ENCODE measurements around the gene HNMT.

GRCh38 chr2:135984634-135984944 is 837 bp downstream of the DARS1 start:
- PRO-cap, 2 experiments = no peak in any of the 2 experiments

DNA sequence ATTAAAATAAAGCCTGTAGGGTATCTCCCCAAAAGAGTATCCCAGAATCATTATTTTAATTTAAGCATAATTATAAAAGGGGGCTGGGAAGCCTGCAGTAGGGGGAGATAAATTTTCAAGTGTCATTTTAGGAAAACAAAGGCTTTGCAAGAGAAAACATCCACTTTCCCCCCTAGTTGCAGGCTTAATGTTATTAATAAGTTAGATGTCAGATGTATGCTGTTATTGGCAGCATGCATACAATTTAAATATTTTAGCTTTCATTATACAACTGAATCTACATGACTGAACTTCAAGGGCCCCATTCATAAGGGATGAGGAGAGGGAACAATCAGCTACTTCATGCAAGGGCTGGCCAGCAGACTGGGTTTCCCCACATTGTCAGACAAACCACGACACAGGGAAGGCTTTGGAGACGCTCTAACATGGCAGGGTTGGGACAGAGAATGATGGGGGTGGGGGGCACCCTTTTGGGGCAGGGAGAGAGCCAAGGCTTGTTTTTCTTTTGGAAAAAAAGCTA is 5.7 kb downstream of the CXCR4 start:
- PRO-cap, 2 experiments = peak in 2 of 2 experiments; most common plus-strand start position 308 of the sequence (in 2)

DNA sequence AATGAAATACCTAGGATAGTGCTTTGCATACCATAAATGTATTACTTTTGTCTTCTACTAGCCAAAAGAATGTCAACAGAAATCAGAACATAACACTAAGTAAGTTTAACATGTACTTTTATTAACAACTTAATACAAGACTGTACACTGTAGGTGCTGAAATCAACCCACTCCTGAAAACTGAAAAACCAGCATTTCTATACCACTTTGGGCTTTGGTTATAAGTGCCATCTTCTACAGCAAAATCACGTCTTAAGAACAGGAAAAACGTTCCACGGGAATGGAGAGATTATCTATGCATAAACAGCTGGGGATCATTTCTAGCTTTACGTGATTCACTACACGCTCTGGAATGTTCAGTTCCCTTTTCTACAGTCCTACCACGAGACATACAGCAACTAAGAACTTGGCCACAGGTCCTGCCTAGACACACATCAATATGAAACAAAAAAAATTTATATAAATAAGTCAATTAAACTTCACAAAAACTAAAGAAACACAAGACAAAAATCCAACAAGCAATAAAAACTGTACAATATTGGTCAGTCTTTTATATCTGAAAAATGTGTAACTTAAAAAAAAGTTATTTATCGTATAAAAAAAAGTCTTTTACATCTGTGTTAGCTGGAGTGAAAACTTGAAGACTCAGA is 3.6 kb downstream of the CXCR4 start:
- PRO-cap, 2 experiments = no peak in any of the 2 experiments

GRCh38 chr2:136136715-136137372 is 18.9 kb upstream of the CXCR4 start:
- PRO-cap, 2 experiments = peak in 2 of 2 experiments; most common plus-strand start chr2:136136792 (in 1); most common minus-strand start chr2:136136960 (in 1)

GRCh38 chr2:136254734-136255267 is 136.9 kb upstream of the CXCR4 start:
- PRO-cap, 2 experiments = no peak in any of the 2 experiments

- PRO-cap, 2 experiments = no peak in any of the 2 experiments
Observed at GRCh38 chr2:137963828-137964965, at the start of gene HNMT. Gene HNMT (plus strand): TSS chr2:137964473.

DNA sequence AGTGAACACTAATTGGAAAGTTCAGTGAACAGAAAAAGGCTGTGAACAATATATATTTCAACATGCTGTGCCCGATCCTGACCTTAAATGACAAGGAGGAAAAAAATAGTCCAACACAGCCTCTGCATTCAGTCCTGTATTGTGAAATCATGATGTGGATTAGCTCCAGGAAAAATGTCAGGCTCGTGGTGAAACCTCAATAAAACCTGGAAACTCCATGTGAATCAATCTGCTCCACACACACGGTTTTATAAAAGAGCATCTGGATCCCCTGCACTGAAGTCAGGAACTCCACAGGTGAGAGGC is 145.4 kb upstream of the SPOPL start:
- PRO-cap, 2 experiments = no peak in any of the 2 experiments

GRCh38 chr2:138395853-138396225 is 105.7 kb upstream of the SPOPL start:
- PRO-cap, 2 experiments = no peak in any of the 2 experiments

GRCh38 chr2:138421810-138422209 is 79.8 kb upstream of the SPOPL start:
- PRO-cap, 2 experiments = no peak in any of the 2 experiments

DNA sequence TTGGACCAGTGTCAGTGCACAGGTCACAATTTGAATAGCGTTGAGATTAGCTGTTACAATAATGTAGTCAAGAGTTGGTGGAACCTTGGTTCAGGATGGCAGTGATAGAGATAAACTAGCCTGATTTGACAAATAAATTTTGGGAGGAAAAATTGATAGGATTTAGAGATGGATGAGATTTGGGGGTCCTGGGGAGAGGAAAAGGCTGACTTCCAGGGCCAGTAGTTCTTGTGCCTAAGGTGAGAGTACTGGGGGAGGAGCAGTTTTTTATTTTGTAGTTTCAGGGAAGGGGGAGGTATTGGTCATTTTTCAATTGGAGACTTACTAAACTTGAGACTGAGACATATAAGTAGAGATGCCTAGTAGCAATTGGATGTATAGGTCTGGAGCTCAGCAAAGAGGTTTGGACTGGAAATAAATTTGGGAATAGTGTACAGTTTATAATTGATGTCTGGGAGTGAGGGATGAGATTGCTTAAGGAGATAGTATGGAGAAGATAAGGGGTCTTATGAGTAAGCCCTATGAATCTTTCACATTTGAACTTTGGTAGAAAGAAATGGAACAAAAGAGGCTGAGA is 4.9 kb downstream of the SPOPL start:
- PRO-cap, 2 experiments = no peak in any of the 2 experiments

DNA sequence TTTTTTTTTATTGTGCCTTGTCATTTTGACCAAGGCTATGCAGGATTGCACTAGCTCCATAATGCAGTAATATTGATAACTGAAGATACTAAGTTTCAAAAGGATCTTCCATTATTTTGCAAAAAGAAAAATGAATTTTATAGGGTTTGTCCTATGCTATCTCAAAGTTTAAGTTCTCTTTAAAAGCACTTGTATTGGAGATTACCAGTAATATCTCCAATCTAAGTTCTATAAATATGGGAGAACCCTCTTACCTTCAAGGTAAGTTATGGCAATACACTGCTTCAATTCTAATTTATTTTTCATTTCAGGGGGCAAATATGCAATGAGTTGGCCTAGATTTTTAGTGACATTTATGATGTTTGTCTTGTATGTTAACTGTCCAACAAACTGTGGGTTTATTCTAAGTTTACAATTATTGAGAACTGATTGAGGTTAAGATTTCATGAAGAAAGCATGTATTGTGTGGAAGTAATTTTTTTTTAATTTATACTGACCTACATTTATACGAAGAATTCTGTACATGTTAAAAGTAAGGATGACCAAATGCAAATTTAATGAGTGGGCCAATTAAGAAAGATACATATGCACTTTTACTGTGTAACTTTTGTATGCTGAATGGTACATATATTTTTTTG is 67.9 kb downstream of the SPOPL start:
- PRO-cap, 2 experiments = no peak in any of the 2 experiments

DNA sequence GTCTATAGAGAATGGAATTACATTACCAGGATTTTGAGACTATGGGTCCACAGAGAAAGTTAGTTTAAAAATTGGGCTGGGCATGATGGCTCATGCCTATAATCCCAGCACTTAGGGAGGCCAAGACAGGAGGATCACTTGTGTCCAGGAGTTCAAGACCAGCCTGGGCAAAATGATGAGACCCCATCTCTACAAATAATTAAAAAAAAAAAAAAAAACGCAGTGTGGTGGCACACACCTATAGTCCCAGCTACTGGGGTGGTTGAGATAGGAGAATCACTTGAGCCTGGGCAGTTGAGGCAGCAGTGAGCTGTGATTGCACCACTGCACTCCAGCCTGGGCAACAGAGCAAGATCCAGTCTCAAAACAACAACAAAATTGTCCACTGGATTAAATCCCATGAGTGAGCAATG is 1469.5 kb downstream of the LRP1B start:
- PRO-cap, 2 experiments = no peak in any of the 2 experiments

GRCh38 chr2:142462817-142463037 is 331.9 kb upstream of the LRP1B start:
- PRO-cap, 2 experiments = no peak in any of the 2 experiments

- PRO-cap, 2 experiments = no peak in any of the 2 experiments
Observed at GRCh38 chr2:142716417-142717113, 160.9 kb upstream of the KYNU start.

DNA sequence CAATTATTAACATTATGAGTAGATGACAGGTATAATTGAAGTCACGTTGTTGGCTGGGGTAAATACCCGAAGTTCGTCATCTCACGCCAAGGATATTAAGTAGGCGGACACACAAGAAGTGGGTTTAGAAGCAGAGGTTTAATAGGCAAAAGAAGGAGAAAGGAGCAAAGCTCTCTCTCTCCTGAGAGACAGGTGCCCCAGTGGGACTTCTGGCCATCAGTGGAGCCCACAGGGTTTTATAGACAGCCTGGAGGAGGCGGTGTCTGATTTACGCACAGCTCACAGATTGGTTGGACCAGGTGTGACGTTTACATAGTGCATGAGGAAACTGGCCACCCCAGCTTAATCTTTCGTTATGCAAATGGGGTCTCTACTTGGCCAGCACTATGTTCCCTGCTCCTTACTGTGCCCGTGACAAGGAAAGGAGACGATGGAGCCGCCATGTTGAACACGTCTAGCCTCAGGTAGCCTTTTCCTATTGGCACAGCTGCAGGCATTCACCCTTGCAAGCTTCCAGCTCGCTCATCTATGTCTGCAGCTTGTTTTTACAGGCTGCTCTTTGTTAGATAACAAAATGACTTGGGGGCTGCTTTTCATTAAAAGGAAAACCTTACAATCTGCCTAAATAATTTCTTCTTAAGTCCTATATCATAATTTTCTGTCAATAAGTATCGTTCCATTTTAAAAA is 128.7 kb upstream of the KYNU start:
- PRO-cap, 2 experiments = no peak in any of the 2 experiments

DNA sequence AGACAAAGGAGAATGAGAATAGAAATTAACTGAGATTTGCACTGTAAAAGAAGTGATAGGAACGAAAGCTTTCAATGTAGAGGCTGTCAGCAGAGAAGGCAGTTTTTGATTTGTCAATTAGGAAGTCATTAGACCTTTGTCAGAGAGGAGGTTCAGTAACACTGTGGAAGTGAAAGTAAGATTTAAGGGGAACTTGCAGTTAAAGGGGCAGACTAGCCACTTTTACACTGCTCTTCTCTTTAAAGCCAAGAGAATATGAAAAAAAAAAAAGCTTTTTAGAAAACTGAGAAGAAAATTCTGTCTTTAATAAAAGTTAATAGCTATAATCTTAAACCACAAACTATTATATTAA is 11.5 kb upstream of the KYNU start:
- PRO-cap, 2 experiments = no peak in any of the 2 experiments

GRCh38 chr2:142930994-142931425 is 53.5 kb downstream of the KYNU start:
- PRO-cap, 2 experiments = no peak in any of the 2 experiments

DNA sequence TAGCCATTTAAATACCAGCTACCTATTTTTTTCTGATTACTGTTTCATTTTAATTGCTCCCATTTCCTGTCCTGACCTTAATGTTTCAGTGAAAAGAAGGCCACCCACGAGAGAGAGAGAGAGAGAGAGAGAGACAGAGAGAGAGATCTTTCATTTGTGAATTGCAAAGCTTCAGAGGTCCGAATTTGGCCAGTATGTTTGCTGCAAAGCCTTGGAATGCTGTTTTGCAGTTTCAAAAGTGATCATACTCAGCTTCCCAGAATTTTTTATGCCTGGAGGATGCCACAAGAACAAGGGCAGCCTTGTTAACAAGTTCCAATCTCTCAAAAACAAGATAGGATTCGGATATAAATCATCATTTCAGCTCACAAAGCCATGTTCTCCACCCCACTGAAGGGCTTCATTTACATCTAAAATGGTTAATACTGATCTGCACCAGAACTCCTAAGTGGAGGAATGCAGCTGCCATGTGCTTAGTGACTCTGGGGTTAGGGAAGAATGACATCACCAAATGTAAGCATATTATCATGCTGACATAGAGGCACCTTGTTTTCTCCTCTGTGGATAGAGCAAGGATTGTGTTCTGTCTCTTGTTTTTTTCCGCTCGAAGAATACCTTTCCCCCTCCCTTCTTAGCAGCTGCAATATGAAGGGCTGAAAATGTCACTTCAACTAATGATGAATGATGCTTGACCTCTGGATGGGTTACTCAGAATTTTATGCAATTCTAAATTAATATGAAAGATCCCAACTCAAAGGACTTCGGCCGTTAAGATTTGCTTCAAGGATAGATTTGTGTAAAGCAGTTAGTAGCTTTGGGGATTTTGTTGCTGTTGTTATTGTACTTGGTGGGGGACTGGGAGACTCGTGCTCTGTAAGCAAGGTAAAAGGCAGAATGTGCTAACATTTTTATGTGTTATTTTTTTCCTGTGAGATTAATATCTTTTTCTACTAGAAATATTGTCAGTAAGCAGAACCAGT is 478.5 kb downstream of the ARHGAP15 start:
- PRO-cap, 2 experiments = no peak in any of the 2 experiments

GRCh38 chr2:144324429-144325078 is 7.8 kb downstream of the GTDC1 start:
- PRO-cap, 2 experiments = peak in 1 of 2 experiments; most common plus-strand start chr2:144324925 (in 1)

DNA sequence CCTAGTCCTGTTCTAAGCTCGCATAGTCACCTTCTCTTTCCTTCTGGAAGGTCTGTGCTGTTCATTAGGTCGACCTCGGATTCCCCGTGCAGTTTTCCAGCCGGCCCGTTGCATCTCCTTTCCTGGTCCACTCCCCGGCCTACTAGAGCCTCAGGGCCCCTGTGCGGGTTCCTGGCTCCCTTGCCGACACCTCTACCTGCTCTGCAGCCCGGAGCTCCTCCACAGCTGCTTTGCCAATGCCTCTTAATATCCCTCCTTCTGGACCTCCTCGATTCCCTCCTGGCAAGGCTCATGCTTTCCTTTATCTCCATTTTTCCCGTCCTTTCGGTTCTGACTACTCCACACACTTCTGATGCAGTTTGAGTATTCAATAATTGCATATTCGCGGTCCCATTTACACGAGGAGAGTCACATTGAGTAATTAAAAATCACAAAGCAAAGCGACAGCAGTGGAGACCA is 565 bp upstream of the GTDC1 start:
- PRO-cap, 2 experiments = no peak in any of the 2 experiments